ENCODE measurements around the genes TMEM218 and KCNJ1.

- RRBS: no CpG with 5 or more reads among the region's 5 CpGs
These were observed 20.0 kb downstream of the TMEM218 start for GRCh38 chr11:125091244-125091909.

GRCh38 chr11:125111000-125112337 is at the start of gene TMEM218:
TSS of gene TMEM218 (minus strand) at chr11:125111626.
- RRBS: 27% methylated on average over 9 of the region's 64 CpGs

- RRBS: no CpG with 5 or more reads among the region's 7 CpGs
These were observed 161.0 kb downstream of the FEZ1 start for GRCh38 chr11:125335034-125335586.

DNA sequence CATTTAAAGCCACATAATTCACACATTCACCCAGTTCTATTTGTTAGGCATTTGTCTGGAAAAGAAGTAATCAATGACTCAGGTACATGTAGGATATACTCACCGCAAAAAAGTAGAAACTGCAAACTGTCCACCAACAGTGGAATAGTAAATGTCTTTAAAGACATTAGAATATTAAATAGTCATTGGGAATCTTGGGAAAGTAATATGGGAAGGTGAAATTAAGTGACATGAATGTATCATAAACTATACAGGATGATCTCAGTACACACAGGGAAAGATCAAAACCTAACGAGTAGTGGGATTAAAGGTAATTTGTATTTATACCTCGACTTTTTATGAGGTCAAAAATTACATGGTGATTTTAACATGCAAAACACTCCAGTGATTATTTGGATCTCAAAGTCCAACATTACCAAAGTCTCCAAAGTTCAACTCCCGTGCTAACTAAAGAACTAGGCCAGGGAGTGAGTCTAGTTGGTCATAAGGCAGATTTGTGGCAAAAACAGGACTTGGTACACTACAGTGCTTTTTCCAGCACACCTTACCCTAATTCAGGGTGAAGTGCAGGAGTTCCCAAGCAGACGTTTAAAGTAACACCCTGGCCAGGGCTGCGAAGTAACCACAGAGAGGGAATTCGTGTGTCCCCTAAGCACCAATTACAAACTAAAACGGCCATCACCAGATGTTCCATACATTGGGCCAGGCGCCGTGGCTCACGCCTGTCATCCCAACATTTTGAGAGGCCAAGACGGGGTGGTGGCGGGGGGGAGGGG is 1.2 kb downstream of the PUS3 start:
- RRBS: no CpG with 5 or more reads among the region's 13 CpGs

GRCh38 chr11:126162908-126163770 is 48.3 kb downstream of the RPUSD4 start:
- RRBS: 89% methylated on average over 8 of the region's 26 CpGs

- RRBS: no CpG with 5 or more reads among the region's 4 CpGs
These were observed 9.1 kb downstream of the RPUSD4 start for GRCh38 chr11:126202290-126202769.

- RRBS: no CpG with 5 or more reads among the region's 9 CpGs
These were observed 6.7 kb downstream of the SRPRA start for GRCh38 chr11:126261706-126262741.

GRCh38 chr11:126328321-126329109 is 24.7 kb downstream of the DCPS start:
- RRBS: 91% methylated on average over 2 of the region's 17 CpGs

GRCh38 chr11:126329498-126330072 is 25.7 kb downstream of the DCPS start:
- RRBS: no CpG with 5 or more reads among the region's 12 CpGs

GRCh38 chr11:126402949-126403824 is 47.7 kb downstream of the ST3GAL4 start:
- RRBS: no CpG with 5 or more reads among the region's 19 CpGs

DNA sequence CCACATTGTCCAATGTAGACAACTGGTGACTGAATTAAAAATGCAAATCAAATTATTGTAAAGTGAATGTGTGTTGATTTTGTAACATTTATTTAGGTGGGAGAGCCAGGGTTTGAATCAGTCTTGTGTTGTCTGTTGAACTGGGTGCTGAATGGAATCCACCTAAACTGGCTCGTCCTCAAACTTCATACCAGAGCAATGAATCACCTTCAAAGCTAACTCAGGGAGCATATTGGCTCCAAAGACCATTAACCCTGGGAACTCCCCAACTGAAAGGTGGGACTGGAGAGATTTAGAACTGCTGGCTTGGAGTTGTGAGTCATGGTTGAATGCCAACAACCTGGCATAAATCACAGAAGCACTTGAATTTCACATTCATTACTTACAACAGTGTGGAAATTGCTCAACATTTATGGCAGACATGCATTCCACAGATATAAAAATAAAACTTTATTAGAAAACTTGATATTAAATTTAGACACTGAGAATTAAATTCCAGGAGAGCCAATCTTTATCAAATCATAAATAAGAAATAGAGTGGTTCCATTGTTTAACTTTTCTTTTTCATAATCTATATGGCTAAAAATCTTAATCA is 376.8 kb downstream of the ETS1 start:
- RRBS: no CpG with 5 or more reads among the region's 1 CpG

- RRBS: no CpG with 5 or more reads among the region's 24 CpGs
These were observed 262.9 kb downstream of the ETS1 start for GRCh38 chr11:128324047-128325331.

GRCh38 chr11:128482417-128483256 is 104.7 kb downstream of the ETS1 start:
- RRBS: no CpG with 5 or more reads among the region's 11 CpGs

GRCh38 chr11:128544384-128545140 is 42.8 kb downstream of the ETS1 start:
- RRBS: no CpG with 5 or more reads among the region's 7 CpGs

- RRBS: no CpG with 5 or more reads among the region's 5 CpGs
These were observed 36.5 kb downstream of the ETS1 start for GRCh38 chr11:128550813-128551388.

- RRBS: 80% methylated on average over 7 of the region's 49 CpGs
These were observed 3.4 kb upstream of the FLI1 start for GRCh38 chr11:128690015-128691291.

DNA sequence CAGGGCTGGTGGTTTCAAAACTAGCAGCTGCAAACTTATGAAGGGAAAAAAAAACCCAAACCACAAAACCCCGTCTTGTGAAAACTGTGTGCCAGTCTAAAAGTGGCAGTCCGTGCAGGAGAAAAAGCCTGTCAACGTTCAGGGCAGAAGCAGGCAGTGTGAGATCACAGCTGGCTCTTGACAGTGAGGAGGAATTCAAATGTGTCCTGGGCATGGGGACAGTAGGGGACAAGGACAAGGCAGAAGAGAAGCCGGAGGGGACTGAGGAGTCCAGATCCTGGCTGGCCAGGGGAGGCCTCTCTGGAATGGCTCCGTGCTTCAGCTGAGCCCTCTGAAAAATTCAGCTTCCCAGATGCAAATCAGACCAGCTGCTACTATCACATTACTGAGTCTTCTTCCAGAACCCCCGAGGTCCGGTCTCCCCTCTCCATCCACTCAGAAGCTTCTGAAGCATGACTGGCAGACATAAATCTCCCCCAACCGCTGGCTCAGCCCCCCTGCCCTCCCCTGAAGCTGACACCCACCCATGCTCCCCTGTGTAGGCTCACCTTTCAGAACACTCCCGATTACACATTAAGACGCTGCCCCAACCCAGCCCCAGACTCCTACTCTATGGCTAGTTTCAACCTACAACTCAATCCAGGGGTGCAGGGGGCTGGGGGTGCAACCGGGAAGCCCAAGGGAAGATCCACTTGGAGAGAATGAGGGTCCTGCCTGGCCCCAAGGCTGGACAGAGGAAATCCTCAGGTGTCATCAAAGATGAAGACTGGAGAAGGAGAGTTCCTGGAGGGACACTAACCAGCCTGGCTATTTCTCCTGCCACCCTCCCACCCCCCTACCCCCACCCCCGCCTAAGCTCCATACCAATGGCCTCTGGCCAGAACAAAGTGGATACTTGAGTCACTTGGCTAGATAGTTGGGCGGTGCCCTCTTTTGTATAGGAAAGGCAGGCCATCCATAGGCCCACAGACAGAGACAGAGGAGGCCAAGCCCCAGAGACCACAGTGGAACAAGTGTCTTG is 32.1 kb downstream of the FLI1 start:
- RRBS: no CpG with 5 or more reads among the region's 13 CpGs

GRCh38 chr11:128790098-128790750 is 76.9 kb downstream of the KCNJ1 start:
- RRBS: no CpG with 5 or more reads among the region's 14 CpGs

DNA sequence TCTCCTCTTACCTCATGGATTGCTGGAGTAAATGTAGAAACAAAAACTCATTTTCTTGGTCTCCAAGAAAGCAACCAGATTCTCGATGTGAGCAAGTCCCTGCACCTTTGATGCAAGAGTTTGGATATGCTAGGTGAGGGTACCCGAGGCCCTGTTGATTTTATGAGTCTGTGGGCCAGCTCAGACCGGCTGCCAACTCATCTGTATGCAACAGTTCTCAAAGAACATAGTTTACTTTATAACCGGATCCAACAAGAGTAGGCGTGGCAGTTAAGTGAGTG is at the start of gene KCNJ1:
KCNJ1 (minus strand) TSS at position 135 of the 281 bp plus-strand sequence.
- RRBS: 51% methylated on average over 3 of the region's 5 CpGs

DNA sequence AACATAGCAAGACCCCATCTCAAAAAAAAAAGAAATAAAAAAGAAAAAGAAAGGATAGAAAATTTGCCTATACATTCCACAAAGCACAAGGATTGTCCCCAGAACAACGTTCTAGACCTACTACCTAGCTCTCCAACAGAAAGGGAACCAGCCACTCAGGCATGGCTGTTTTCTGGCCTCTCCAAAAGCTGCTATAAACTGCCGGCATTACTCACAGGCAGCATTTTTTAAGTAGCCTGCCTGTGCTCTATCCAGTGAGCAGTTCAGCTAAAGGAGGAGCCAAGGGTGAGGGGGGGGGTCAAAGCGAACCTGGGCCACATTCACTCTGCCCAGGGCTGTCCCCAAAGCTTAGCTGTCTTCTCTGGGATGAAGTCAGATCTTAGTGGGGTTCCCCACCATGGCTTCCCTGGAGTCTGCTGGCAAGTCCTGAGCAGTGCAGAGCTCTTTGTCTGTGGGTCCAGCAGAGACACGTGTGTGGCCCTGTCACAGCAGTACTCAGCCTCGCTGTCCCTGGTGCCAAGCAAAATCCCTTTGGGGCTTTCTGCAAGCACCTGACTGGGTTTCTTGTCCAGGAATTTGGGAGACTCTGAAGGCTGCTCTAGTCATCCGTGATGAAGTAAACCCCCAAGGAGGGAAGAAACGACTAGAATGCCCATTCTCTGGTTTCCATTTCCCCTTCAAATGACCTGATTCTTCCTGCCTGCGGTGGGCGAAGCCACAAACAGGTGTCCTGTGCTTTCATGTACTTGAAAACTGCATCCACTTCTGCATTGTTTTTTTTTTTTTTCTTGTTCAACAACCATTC is 2.5 kb downstream of the KCNJ5 start:
- RRBS: no CpG with 5 or more reads among the region's 9 CpGs

Measured in Ishikawa (cell line).